Anterior vena cava (tissue), 1 donor: ENCODE data around the genes RELA, SNX32 and EFEMP2.

DNA sequence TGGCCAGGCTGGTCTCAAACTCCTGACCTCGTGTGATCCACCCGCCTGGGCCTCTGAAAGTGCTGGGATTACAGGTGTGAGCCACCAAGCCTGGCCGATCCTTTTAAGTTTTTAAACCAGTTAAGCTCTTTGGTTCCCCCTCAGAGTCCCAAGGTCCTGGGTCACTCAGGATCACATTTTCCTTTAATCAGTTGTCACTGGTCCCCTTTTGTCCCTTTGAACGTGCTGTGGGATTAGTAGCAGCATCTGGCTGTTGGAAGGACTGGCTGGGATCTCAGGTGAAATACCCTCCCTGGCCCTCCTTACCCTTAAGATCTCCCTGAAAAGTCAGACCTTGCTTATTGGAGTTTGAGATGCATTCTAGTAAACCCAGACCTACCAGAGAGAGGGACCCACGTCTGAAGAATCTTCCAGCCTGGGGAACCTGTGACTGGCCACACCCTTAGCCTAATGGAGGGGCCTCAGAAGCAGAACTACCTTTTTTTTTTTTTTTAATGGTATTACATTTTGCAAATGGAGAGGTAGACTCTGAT, 17.8 kb upstream of the SCYL1 start:
- PRO-cap = no peak

DNA sequence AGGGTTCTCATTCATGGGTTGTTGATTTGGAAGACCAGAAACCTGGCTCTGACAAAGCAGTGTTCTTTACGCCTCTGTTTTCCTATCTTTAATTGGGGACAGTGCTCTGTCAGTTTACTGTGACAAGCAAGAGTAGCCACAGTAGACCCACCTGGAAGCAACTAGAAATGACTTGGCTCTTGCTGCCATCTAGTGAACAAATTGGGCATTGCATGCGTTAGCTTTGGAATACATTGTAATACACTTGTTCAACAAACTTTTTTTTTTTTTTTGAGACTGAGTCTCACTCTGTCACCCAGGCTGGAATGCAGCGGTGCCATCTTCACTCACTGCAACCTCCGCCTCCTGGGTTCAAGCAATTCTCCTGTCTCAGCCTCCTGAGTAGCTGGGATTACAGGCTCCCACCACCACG, 14.1 kb upstream of the SCYL1 start:
- PRO-cap = no peak

DNA sequence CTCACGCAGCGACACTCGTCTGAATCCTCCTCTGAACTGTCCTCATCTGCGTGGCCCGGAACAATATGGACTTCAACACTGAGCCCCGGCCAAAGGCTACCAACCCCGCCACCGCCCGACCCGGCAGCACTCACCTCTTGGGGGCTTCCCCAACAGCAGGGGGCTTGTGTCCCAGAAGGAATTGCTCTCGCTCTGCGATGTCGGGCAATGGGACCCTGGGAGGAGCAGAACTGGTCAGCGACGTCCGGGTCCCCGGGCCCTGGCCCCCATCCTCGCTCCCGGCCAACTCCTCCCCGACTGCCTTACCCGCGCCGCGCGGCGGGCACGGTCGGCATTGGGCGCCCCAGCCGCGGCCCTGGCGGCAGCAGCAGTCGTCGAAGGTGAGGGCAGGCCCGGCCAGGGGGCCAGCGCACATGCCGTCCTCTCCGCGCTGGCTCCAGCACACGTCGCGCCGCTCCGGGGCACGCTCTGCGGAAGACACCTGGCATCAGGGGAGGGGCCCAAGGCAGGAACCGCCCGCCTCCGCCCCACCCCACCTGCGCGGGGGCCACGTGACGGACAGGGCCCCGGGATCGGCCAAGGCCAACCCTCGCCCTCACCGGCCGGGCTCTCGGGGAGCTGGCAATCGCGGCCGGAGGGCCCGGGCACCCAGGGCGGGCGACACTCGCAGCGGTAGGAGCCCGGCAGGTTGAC, 14.7 kb downstream of the SCYL1 start:
- PRO-cap = no peak

GRCh38 chr11:65540107-65540902, 15.4 kb downstream of the SCYL1 start:
- PRO-cap = unidirectional peak, minus-strand start at chr11:65540356; bidirectional peak, plus-strand start at chr11:65540833, minus-strand start at chr11:65540661

DNA sequence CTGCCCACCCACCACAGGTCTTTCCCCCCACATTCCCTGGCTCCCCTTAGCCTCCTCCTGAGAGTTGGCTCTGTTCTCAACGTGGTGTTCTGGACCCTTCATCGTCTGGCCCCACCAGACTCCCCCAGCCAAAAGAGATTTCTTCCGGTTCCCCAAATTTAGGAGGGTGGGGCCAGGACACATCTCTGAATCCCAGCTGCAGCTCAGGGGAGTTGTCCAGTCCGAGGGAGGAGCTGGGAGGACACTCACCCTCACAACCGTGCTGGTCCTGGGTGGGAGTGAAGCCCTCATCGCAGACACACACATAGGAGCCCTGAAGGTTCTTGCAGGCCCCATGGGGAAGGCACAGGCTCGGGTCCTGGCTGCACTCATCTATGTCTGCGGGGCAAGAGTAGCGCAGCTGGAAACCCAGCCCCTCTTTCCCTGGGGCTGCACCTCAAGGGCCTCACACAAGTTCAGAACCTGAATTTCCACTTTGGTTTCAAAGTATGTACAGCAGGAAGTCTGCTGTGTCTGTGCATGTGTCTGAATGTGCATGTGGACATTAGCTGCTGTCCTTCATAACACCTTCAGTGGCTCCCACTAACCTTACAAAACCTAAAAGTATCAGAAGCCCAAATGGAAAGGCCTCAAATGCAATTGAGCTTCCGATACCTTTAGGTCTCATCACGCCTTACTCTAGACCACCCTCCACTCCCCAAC, 16.6 kb downstream of the SCYL1 start:
- PRO-cap = no peak

DNA sequence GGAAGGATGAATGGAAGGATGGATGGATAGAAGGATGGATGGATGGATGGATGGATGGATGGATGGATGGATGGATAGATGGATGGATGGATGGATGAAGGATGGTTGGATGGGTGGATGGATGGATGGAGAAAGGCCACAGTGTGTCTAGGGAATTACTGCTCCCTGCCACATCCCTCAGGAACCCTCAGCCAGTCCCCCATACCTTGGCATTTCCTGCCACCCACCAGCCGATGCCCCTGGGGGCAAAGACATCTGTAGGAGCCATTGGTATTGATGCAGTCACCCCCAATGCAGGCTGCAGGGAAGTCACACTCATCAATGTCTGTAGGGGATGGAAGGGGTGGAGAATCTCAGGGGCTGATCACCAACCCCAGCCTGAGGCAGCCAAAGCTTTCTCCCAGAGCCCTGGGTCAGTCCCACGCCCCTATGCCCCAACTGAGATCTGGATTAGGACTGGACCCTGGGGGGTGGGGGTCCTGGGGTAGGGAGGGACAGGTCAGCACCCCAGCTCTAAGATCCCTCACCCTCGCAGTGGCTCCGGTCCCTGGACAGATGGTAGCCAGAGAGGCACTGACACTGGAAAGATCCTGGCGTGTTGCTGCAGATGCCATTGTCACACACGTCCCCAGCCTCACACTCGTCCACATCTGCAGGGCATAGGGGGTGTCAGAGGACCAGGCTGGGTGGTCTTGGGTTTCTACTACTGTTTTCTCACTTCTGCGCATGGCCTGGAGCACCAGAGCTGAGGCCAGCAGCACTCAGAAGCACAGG, 15.1 kb downstream of the LTBP3 start:
- PRO-cap = no peak

- PRO-cap = no peak
These were observed 1.9 kb upstream of the LTBP3 start for GRCh38 chr11:65559944-65560543.

- PRO-cap = no peak
These were observed 3.9 kb downstream of the EHBP1L1 start for GRCh38 chr11:65579333-65580504.

- PRO-cap = no peak
These were observed 7.6 kb downstream of the EHBP1L1 start for GRCh38 chr11:65583457-65583794.

DNA sequence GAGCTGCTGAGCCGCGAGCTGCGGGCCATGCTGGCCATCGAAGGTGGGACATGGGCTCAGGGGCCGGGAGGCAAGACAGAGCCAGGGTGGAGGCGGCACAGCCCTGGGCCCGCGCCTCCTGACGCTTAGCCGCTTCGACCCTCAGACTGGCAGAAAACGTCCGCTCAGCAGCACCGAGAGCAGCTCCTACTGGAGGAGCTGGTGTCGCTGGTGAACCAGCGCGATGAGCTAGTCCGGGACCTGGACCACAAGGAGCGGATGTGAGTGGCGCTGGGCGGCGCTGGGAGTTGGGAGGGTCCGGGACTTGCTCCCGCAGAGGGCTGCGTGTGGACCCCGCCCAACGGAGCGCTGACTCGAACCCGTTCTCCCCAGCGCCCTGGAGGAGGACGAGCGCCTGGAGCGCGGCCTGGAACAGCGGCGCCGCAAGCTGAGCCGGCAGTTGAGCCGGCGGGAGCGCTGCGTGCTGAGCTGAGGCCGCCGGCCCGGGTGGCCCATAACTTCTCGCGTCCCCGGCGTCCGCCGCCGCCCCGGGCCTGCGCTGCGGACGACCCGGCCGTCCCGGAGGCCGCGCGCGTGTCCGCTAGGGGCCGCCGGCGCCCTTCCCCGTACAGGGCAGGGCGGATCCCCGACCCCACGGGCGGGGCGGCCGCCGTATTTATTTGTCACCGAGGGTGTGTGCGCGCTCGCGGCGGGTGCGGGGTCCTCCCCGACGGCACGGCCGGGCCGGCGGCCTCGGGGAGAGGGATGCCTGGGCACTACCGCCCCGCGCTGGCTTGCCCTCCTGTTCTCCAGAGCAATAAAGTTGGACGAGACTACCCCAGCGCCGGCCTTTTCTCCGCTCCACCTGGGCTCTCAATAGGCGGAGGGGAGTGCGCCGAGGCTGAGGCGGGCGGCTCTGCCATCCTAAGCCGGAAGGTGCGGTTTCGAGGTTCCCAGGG, 3.5 kb downstream of the KCNK7 start:
- PRO-cap = bidirectional peak, plus-strand start at position 438 of the sequence, minus-strand start at position 188 of the sequence

GRCh38 chr11:65592769-65593242, 2.8 kb downstream of the KCNK7 start:
- PRO-cap = no peak

DNA sequence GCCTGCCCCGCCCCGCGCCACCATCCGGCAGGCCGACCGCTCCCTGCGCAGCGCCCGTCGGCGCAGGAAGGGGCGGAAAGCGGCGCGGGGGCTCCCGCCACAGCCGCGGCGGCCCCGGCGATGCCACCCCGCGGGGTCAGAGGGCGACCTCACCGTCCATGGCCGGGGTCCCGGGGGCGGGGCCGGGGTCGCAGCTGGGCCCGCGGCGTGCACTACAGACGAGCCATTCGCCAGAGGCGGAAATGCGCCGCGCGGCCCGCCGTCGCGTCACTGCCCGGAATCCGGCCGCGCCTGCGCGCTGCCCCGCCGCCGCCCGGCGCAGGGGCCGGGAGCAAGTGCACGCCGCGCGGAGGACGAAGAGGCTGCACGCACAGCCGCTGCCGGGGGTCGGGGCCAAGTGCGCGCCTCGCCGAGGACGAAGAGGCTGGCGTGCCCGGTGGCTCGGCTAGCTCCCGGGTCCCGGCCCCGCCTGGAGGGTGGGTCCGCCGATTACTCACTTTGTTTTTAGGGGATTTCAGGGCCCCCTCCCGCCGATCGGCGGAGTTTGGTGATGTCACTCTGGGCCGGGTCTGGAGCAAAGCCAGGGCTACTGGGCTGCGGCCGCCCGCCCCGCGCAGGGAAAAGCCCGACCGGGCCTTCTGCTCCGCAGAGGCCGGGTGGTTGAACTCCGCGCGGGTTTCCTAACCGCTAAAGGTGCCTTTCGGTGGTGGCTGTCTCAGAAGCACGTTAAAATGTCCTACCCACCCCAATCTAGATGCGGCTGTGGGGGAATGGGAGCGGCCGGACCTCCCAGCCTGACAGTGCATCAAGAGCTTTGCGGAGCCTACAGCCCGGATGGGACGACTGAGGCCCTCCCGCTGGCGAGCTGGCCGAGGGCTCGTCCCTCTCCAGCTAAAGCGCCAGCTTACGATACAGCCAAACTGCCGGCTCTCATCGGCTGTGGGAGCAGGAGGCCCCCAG, at the start of gene RELA:
Gene RELA, minus strand, starts transcription at position 244 of the 960 bp plus-strand sequence.
- PRO-cap = bidirectional peak, plus-strand start at position 338 of the sequence, minus-strand start at position 272 of the sequence; bidirectional peak, plus-strand start at position 648 of the sequence, minus-strand start at position 471 of the sequence

DNA sequence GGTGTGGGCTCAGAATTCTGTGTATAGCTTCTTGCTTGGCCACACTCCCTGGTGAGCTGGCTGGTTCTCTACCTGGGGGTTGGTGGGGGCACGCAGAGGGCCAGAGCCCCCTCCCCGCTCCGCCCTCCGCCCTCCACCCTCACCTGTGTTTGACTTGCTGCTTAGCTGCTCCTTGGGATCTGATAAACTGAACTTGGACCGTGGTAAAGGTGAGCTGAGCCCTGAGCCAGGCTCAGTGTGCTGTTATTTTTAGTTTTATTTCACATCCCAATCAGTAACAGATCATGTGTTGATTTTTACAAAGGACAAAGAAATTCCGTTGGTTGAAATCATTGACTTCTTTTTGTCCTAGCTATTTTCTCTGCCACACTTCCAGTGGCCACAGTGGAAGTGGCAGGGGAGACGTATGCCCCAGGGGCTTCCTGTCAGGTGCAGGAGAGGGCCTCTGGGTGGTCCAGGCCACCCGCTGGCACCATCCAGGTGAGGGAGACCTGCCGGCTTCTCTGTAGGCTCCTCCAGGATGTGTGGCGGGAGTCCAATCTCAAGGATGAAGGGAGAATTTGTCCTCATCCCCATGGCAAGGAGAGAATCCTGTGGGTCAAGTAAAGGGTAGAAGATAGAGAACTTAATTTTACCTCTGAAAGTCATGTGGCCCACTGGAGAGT, 2.1 kb downstream of the OVOL1 start:
- PRO-cap = no peak

- PRO-cap = no peak
These were observed 3.8 kb downstream of the OVOL1 start for GRCh38 chr11:65790423-65791219.

- PRO-cap = no peak
These were observed 11.0 kb upstream of the SNX32 start for GRCh38 chr11:65822769-65823135.

DNA sequence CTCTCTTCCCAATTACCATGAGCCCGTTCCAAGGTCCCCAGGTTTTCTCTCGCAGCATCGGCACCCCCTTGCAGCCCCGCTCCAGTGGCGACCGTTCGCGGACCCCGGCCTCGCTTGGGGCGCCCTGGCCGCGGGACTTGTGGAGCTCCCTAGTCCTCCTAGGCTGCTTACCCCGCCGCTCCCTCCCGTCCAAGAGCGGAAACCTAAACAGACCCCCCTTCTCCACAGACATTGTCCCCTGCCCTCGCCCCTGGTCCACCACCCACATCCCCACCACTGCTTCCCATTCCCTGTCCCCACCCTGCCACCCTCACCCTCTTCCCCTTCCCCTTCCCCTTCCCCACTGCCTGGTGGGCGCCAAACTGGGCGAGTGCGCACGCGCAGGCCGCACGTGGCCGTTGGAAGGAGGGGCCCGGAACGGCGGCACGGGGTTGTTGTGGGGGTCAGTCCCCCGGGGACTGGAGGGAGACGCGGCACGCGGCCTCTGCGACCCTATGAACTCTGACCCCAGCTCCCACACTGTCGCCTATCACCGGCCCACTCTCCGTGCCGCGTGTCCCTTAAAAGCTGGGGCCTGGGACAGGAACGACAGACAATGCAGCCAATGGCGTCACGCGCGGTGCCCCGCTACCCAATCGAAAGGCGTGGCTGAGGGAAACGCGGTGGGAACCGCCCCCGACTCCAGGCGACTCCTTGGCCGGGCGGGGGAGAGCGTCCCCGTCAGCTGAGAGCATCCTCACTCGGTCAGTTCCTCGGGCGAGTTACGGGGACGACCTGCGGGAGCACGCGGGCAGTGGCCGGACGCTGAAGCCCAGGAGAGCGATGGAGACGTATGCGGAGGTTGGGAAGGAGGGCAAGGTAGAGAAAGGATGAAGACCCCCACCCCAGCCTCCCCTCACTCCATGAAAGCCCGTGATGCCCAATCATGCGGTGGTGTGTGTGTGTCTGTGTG, at the start of gene SNX32:
Gene SNX32, plus strand, starts transcription at position 720 of the 952 bp plus-strand sequence.
- PRO-cap = no peak

- PRO-cap = no peak
These were observed 4.0 kb downstream of the CFL1 start for GRCh38 chr11:65853755-65854576.

DNA sequence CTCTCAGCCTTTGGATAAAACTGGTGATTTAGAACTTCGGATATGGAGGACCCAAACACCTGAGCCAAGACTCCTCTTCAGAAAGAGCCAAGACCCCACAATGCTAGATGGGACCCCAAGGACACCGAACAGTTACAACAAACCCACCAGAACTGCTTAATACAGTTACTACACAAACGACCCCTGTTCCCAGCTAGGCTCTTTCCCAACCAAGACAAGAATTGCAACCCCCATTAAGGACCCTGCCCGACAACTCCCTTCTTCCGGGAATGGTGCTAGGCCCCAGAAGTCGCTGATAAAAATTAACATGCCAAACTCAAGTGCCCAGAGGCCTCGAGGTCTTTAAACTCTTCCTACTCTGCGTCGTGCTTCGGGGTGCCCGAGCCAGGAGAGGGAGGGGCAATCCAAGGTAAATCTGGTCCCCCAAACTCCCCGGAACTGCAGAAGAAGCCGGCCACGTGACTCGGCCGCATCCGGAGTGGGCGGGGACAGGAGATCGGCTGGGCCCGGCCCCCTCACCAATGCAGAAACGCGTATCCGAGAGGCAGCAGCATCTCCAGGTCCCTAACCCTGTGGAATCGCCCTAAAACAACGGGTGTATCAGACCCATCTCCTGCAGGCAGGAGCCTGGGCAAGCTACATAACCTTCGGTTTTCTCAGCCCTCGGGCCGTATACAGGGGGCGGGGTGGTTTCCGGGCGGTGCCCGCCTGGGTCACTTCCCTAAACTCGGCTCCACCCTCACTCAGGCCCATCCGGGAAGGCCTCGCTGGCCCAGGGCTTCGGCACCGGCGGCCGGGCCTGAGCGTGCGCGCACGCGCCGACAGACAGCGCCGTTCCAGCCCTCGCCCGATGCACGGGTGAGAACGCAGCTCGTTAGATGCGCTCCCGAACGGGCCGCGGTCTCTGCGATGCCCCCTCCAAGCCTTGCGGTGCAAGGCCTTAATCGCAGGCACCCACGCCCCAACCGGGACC, 1.1 kb downstream of the CFL1 start:
- PRO-cap = unidirectional peak, plus-strand start at position 528 of the sequence; unidirectional peak, plus-strand start at position 786 of the sequence

DNA sequence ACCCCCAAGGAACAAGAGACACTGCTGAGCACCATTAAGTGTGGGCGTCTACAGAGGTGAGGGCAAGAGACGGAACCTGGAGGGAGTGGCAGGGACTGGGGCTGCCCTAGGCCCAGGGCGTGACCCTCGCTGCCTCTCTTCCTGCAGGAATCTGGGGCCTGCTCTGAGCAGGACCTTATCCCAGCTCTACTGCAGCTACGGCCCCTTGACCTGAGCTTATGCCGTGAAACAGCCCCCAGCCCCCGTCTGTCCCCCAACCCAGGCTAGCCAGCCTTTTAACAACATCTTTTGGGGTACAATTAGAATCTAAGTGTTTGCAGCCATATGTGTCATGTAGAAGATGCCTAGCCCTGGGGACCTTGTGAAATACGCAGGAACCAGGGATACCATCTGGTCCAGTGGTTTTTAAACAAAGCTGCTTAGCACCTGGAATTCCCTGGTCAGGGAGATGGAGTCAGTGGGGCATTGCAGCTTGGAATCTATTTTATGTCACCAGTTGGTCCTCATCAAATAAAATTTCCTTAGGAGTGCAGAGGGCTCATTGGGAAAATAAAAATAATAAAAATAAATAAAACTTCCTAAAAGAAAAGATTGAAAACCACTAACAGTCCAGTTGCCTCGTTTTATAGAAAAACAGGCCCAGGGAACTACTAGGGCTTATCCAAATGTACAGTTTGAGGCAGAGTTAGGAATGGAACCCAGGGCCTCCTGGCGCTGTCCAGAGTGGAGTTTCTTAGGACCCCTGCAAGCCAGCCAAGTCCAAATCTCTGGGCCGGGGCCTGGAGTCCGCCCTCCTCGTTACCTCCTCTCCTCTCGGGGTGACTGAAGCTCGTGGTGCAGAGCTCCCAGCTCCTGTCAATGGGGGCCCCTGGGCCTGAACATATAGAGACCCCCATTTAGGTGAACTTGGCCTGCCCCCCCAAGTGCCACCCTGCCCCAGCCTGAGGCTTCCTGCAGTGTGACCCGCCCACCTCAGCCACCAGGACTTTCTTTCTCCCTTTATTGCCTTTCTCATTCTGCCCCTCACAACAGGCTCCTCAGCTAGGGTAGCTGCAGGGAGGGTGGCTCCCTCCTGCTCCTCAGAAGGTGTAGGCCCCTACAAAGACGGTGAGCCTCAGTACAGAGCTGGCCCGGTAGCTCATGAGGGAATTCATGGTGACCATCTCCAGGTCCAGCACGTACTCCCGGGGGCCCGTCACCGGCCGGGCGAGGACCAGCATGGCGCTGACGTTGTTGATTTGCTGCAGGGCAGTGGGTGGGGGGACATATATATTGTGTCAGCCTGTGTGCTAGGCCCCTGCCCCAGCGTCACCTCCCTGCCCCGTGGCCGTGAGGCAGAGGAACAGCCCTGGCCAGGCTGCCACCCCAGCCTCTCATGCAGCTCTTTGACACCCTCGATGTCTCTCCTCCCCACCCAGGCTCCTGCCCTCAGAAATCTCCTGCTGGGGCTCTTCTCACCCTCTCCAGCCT, 6.1 kb downstream of the MUS81 start:
- PRO-cap = no peak

DNA sequence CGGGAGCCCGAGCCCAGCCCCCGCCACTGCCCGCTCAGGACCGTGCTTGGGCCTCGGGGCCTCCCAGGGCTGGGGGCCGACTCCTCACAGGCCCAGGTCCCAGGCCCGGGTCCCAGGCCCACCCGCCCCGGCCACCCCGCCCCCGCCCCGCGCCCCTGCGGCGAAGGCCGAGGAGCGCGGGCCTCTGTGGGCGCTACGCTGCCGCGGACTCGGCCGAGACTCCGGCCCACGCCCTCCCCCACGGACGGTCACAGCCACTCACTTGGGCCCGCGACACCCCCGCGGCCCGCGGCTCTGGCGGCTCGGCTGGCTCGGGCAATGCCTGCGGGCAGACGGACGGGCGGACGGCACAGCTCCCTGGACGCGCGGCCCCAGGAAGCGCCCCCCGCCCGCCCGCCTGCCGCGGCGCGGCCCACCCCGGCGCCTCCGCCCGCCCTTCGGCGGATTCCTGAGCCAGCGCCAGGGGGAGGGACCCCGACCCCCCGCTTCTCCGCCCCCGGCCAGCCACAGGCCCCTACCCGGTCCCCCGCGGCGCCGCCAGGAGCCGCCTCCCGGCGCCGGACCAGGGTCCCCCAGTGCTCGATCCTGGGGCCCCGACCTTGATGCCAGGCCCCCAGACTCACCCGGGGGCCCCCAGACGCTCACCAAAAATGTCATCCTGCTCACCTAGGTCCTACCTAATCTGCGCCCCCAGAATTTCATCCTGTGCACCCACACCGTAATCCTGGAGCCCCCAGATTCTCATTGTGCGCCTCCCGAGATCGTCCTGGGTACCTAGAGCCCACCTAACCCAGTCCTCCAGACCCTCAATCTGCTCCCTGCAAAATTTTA, at the start of gene EFEMP2:
Gene EFEMP2, minus strand, starts transcription at position 380 of the 831 bp plus-strand sequence.
- PRO-cap = bidirectional peak, plus-strand start at position 331 of the sequence, minus-strand start at position 399 of the sequence